Measurements from ENCODE around the gene ERN1.

DNA sequence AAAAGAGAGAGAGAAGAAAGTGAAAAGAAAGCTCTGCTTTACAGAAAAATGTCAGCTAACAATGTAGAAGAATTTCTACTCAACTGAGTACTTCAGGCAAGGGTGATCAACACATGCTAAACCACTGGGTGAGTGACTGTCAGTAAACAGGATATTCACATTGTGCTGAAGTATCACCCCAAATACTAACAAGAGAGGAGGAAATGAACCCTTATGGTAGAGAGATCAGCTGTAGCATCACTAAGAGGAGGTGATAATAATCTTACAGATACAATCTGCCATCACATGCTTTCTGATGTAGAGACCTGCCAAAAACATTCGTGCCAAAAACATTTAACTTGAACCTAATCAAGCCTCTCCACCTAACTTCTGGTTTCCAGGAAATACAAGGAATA, 30.7 kb upstream of the ICAM2 start:
- PRO-cap, result no peak

GRCh38 chr17:64082831-64083294, 47.1 kb downstream of the ERN1 start:
- PRO-cap, result no peak

GRCh38 chr17:64129529-64130242, at the start of gene ERN1:
ERN1 (minus strand) TSS chr17:64130144.
- PRO-cap, result bidirectional peak, plus-strand start at chr17:64130395, minus-strand start at chr17:64130144

- PRO-cap, result unidirectional peak, plus-strand start at chr17:64145520
These were observed 15.2 kb upstream of the ERN1 start for GRCh38 chr17:64144950-64145639.

- PRO-cap, result no peak
These were observed 20.4 kb upstream of the ERN1 start for GRCh38 chr17:64150070-64151107.

DNA sequence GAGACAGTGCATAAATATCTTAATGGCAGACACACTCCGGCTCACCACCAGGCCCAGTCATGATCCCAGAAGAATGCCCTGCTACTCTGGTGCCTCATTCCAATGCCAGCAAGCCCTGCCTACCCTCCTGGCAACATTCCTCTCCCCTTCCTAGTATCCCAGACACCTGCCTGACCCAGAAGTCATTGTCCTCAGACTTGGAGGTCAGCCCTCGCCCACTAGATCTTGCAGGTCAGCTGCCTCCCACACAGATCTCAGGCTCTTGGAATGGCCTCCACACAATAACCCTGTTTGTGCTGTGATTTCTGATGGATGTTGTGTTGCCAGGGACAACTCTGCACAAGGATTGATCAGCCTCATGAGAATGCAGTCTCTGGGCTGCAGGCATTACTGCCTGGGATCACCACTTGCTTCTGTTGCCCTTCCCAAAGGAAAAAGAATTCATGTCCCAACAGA, 1.9 kb upstream of the TEX2 start:
- PRO-cap, result no peak

DNA sequence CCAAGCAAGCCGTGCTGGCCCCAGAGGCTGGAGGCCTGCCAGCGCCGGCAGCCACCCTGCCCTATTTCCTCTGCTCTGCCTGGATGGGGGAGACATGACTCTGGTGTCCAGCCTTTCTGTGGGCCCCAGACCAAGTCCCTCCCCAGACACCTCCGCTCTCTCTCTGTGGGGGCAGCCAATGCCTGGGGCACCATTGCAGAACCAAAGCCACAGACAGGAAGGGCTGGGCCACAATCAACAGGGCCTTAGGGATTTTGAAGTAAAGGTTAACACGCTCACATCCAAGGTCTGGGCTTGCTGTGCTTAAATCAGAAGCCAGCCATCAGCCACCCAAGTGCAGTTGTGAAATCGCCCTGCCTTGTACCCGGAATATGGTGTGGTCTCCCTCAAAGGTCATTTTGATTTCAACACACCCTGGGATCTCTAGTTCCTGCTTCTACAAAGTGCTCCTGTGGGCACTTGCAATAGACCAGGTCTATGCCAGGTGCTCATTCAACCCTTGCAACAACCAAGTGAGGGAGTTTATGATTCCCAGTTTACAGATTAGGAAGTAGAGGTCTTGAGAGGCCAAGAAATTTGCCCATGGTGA, 63.5 kb upstream of the TEX2 start:
- PRO-cap, result no peak

GRCh38 chr17:64356803-64357634, 33.6 kb downstream of the PECAM1 start:
- PRO-cap, result no peak

DNA sequence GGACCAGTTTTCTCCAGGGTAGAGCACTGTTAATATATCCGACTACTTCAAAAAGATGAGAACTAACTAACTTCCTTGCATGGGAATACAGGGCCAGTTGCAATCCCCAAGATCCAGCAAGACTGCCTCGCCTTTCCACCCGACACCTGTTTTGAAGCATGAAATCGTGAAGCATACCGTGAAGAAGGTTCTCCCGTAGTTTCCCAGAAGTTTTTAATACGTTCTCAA, 710 bp downstream of the POLG2 start:
- PRO-cap, result no peak

- PRO-cap, result no peak
These were observed 1.5 kb downstream of the DDX5 start for GRCh38 chr17:64504404-64505088.

DNA sequence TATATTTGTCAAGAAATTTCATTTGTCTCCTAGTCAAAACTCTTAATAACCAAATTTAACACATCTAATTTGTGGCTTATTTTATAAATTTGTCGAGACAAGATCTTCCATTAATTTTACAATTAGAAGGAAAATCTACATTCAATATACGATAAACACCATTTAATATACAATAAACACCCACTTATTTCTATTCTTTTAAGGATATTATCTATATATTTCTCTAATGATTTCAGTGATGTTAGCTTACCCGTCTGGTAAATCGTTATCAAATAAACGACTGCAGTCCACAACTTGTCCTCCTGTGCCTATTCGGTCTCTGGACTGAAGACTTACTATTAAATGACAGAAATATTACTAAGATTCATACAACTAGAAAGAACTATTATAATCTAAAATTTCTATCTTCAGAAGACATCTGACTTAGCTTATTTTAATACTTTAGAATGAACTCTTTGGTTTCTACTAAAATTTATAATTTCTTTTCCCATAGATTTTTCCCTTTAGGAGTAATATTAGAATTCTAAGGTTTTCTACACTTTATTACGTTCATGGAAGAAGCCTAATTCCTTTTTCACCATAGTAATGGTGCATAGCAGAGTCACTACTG, 76.2 kb downstream of the SMURF2 start:
- PRO-cap, result no peak

DNA sequence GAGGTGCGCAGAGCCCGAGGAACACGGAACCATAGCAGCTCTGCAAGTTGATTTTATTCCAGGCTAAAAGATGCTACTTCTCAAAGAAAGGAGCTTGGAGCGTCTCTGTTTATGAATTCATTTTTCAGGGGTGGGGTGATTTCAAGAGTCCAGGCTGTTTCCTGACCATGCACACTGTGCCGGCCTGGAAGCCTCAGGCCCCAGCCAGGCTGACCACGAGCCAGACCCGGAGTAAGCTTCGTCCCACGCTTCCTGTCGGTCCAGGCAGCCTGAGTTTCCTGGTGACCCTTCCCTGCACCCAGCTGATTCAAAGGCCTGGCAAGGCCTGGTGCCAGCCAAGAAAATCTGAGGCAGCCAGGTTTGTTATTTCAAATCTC, 62.1 kb upstream of the SMURF2 start:
- PRO-cap, result no peak

GRCh38 chr17:64985177-64985547, 65.9 kb upstream of the LRRC37A3 start:
- PRO-cap, result no peak

GRCh38 chr17:65022817-65023694, 33.5 kb downstream of the GNA13 start:
- PRO-cap, result no peak

DNA sequence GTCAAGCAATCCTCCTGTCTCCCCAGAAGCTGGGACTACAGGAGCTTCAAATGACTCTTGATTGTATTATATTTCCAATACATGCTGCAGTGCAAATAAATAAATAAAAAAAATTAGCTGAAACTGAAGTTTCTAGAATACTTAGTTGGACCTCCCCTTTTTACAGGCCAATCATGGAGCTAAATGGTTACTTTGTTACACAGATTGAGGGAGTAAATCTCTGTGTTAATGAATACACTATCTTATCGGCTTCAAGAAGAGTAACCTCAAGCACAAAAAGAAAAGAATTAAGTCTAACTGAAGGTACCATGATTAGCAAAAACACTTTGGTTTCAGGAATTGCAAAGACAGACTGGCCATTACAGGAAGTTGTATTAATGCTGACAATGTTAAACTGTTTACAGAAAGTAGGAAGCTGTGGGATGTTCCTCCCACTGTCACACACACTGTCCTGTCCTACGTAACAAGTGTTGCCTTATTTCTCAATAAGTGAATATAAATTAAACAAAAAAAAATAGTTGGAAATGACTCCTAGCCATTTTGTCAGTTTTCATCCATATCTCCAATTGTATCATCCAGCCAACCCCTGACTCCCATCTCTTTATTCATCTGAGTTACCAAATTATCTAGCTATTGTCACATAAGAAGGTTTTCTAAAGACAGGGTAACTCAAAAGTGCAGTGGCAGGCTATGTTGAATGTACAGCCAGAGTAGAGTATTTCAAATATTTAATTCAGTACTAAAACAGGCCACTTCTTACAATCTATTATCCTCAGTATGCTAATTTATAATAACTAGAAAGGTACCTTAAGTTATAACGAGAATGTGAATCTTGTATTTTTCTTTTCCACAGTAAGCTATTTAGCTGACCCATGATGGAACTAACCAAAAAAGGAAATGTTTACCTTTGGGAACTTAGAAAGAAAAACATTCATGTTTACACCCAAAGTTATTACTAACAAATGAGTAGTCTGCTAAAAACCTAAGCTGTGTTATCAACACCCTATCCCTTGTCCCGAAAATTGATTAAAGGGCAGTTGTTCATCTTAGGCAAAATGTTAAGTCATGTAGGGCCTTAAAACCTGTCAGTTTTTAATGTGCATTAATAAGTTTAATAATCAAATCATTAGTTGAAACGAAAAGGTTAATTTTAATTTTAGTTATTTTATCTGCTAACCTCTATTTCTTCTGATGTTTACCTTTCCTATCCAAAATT, 8.4 kb downstream of the GNA13 start:
- PRO-cap, result no peak

GRCh38 chr17:65055346-65055695, 1.2 kb downstream of the GNA13 start:
- PRO-cap, result no peak

DNA sequence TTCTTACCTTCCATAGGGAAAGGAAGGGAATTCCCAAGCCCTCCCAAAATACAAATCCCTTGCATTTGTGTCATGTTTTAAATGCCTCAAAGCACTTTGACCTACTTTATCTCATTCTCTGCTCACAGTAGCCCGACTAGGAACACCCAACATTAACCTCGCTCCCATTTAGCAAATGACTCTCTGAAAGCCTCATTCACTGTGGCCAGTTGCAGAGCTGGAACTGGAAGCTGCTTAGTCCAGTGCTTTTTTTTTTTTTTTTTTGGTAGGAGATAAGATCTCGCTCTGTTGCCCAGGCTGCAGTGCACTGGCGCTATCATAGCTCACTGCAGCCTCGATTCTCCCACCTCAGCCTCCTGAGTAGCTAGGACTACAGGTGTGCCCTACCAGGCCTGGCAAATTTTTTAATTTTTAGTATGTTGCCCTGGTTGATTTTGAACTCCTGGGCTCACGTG, 6.0 kb upstream of the GNA13 start:
- PRO-cap, result no peak

GRCh38 chr17:65173263-65173843, 36.2 kb downstream of the RGS9 start:
- PRO-cap, result no peak

- PRO-cap, result no peak
These were observed 44.8 kb downstream of the RGS9 start for GRCh38 chr17:65181616-65182777.

DNA sequence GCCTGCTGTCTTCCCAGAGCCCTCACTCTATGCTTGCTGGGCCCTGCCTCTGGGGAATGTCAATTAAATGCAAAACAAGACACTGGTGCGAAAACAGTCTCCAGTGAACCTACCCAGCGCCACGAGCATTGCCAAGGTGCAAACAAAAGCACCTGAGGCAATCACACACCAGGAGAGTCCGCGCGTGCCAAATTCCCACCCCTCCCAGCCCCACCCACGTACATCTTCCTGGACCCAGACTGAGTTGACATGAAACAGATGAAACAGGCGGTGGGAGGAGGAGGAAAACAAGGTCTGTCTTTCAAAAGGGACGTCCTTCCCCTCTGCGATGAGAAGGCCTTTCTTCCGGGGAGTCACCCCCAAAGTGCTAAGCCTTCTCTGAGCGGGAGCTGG, 200.5 kb downstream of the AXIN2 start:
- PRO-cap, result no peak